Parietal lobe (tissue), 2 donors: ENCODE measurements around the gene ISG15.

DNA sequence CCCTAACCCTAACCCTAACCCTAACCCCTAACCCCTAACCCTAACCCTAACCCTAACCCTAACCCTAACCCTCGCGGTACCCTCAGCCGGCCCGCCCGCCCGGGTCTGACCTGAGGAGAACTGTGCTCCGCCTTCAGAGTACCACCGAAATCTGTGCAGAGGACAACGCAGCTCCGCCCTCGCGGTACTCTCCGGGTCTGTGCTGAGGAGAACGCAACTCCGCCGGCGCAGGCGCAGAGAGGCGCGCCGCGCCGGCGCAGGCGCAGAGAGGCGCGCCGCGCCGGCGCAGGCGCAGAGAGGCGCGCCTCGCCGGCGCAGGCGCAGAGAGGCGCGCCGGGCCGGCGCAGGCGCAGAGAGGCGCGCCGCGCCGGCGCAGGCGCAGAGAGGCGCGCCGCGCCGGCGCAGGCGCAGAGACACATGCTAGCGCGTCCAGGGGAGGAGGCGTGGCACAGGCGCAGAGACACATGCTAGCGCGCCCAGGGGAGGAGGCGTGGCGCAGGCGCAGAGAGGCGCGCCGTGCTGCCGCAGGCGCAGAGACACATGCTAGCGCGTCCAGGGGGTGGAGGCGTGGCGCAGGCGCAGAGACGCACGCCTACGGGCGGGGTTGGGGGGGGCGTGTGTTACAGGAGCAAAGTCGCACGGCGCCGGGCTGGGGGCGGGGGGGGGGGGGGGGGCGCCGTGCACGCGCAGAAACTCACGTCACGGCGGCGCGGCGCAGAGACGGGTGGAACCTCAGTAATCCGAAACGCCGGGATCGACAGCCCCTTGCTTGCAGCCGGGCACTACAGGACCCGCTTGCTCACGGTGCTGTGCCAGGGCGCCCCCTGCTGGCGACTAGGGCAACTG, 115.9 kb downstream of the OR4F5 start:
- RAMPAGE, long total RNA, result start-site peak on the minus strand centred at position 381 of the sequence, 396 bp wide, 80 and 23 reads in 2 replicates

- RAMPAGE, long total RNA, result no peak
Observed at GRCh38 chr1:184834-185573, 119.8 kb downstream of the OR4F5 start.

GRCh38 chr1:605367-605727, 81.1 kb downstream of the OR4F16 start:
- RAMPAGE, long total RNA, result no peak

DNA sequence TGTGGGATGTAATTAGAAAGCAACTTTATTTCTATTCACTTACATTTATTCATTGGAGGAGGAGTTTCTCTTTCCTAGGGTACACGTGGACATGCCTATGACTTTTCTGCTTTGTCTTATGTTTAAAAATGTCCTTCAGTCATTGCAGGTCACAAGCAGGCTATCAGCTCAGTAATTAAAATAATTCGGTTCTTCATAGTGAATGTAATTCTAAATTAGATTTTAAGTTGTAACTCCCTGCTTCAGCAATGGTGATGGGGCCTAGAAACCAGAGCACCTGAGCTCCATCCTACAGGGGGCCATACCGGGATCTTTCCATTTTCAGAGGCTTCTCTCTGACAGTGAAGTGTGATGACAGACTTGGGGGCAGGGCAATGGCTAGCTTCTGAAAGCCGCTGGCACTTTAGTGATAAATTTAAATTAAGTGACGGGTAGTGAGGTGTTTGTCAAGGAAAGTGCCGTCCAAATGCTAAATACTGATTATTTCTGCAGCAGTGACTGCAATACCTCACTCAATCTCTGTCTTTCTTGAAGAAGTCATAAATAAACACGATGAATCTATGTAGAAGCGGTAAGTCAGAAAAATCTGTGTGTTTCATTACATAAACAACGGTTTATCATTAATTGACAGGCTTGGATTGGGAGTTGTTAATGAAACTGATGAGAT, 92.5 kb upstream of the SAMD11 start:
- RAMPAGE, long total RNA, result no peak

- RAMPAGE, long total RNA, result no peak
Observed at GRCh38 chr1:869751-870185, 54.0 kb upstream of the SAMD11 start.

- RAMPAGE, long total RNA, result no peak
Observed at GRCh38 chr1:941489-942427, 17.3 kb downstream of the NOC2L start.

DNA sequence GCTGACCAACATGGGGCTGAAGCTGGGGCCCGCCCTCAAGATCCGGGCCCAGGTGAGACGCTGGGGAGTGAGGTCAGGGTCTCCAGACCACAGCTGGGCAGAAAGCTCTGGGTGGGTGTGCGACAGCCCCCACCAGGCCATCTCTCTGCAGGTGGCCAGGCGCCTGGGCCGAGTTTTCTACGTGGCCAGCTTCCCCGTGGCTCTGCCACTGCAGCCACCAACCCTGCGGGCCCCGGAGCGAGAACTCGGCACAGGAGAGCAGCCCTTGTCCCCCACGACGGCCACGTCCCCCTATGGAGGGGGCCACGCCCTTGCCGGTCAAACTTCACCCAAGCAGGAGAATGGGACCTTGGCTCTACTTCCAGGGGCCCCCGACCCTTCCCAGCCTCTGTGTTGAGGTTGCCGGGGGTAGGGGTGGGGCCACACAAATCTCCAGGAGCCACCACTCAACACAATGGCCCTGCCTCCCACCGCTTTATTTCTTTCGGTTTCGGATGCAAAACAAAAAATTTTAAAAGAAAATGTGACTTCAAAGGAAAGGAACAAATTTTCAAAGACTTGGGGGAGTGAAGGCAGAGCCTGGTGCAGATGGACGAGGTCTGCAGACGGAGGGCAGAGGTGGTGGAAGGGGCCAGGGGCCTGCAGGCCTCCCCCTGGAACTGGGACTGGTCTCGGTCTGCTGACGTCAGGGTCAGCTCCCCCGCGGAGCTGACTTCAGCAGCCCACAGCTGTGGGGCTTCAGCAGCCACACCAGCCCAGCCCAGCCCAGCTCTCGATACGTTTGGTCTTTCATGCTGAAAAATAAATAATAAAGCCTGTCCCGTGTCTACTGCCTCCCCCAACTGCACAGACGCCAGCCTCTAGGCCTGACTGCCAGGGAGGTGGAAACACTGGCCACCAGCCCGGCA, 15.0 kb downstream of the NOC2L start:
- RAMPAGE, long total RNA, result no peak

DNA sequence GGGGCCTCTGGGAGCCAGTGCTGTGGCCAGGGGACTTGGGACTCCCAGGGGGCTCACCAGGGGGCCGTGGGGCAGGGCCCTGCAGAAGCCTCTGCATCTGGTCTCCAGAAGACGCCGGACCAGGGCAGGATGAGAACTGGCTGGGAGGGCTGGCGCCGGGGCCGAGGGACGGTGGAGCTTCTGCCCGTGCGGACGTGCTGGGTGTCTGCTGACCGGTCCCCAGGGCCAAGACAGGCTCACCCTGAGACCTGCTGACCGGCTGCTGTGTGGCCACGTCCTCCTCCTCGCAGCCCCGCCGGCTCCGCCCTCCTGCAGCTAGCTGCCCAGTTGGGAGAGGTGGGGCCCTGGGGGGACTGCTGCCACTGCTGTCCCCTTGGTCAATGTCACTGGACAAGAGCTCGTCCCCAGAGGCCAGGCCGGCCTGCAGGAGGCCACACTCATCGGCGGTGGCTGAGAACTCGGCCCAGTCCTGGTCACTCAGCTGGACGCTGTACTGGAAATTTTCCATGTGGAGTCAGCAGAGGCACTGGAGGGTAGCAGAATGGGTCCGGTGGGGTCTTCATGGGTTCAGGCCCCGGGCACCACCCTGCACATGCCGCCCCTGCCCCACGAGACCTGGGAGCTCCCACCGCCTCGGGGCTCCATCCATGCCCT, 1.2 kb downstream of the PERM1 start:
- RAMPAGE, long total RNA, result no peak

- RAMPAGE, long total RNA, result no peak
Observed at GRCh38 chr1:1004960-1005793, 5.3 kb upstream of the HES4 start.

DNA sequence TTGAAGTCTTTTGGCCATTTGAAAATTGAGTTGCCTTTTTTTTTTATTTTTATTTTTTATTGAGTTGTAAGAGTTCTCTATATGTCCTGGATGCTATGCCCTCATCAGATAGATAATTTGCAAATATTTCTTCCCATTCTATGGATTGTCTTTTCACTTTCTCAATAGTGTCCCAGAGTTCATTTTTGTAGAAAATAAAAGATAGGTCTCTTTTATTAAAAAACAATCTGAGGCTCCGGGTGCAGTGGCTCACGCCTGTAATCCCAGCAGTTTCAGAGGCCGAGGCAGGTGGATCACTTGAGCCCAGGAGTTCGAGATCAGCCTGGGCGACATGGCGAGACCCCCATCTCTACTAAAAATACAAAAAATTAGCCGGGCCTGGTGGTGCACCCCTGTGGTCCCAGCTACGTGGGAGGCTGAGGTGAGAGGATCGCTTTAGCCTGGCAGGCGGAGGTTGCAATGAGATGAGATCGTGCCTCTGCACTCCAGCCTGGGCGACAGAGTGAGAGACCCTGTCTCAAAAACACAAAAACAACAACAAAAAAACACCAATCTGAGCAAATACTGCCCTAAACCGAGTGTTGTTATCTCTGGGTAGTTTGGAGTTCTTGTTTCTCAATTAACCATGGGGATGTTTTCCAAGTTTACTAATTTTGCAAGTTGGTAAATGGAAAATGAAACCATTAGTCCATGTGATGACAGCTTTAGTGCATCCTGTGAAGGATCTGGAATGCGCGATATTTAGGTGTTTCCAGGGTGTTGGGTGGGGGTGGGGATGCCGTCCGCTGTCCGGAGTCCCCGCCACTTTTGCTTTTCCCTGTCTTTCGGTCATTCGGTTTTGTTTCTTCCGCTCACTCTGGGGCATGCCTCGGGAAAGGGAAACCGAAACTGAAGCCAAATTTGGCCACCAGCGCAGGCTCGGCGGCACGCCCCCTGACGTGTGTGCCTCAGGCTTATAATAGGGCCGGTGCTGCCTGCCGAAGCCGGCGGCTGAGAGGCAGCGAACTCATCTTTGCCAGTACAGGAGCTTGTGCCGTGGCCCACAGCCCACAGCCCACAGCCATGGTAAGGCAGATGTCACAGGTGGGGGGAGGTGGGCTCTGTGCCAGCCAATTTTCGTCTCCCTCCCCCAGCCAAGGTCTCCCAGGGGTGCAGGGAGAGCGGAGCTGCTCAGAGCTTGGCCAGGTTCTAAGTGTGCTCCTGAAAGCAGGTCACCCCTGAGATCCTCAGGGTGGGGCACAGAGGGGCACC, at the start of gene ISG15:
Gene ISG15, plus strand, starts transcription at position 986 of the 1,251 bp plus-strand sequence.
- RAMPAGE, long total RNA, result no peak

DNA sequence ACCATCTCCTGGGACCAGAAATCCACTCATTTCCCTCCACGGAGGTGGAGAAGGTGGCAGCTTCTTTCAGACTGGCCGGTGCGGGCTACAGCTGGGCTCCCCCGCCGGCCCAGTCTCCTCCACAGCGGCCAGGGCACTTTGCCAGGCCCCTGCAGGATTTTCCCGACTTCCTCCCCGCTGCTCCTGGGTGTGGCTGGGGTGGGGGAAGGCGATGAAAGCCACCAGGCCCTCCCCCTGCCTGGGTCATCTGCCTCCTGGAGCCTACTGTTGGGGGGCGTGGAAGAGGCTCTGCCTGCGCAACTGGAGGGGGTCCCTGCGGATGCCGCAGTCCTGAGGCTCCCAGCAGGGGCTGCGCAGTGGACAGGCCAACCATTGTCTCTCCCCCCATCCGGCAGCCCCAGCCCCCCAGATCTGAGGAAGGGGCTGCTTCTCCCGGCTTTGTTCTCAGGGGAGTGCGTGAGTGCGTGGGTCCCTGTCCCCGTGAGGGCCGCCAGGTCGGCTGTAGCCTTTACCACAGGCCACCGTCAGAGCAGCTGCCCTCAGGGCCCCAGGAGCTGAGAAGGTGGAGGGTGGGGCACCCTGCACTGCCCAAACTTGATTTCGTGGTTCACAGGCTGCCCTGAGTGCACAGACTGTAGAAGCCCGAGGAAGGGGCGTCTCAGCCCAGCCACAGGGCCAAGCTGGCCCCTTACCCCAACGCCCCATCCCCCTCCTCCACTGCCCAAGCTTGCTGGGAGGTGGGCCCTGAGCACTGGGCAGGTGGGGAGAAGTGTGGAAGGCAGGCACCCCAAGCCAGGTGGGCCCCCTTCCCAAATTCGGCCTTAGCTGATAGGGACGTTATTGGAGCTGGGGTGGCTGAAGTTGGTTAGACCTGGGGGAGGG, 1.4 kb downstream of the AGRN start:
- RAMPAGE, long total RNA, result no peak

DNA sequence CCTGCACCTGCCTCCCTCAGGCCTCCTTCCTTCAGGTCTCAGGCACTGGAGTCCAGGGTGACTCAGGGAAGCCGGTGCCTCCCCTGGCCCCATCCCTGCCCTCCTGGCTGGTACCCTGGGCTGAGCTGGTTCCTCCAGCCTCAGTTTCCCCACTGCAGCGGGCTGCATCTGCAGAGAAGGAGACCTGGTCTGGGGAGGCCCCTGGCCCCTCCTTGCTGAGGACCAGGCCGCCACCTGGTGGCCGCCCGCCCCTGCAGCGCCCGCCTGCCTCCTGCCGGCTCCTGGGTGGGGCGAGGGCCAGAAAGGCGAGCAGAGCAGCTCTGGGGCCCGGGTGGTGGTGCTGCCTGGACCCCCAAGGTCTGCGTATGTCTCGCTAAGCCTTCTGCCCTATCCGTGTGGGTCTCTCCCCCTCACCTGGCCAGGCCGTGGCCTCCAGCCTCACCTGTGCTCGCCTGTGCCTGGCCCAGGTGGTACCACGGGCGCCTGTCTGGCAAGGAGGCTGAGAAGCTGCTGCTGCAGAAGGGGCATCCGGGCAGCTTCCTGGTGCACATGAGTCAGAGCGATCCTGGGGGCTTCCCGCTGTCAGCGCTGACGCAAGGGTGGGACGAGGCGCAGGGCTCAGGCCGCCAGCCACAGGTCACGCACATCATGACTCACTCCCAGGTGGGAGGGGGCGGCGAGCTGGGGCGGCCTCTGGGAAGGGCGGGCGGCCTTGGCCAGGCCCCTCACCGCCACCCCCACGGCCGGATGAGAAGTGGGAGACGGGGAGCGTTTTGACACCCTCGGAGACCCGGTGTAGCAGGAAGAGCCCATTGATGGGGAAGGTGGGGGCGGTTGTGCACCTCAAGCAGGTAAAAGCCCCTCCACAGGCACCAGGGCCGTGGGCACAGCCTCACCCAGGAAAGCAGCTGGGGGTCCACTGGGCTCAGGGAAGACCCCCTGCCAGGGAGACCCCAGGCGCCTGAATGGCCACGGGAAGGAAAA, 10.1 kb downstream of the RNF223 start:
- RAMPAGE, long total RNA, result no peak

DNA sequence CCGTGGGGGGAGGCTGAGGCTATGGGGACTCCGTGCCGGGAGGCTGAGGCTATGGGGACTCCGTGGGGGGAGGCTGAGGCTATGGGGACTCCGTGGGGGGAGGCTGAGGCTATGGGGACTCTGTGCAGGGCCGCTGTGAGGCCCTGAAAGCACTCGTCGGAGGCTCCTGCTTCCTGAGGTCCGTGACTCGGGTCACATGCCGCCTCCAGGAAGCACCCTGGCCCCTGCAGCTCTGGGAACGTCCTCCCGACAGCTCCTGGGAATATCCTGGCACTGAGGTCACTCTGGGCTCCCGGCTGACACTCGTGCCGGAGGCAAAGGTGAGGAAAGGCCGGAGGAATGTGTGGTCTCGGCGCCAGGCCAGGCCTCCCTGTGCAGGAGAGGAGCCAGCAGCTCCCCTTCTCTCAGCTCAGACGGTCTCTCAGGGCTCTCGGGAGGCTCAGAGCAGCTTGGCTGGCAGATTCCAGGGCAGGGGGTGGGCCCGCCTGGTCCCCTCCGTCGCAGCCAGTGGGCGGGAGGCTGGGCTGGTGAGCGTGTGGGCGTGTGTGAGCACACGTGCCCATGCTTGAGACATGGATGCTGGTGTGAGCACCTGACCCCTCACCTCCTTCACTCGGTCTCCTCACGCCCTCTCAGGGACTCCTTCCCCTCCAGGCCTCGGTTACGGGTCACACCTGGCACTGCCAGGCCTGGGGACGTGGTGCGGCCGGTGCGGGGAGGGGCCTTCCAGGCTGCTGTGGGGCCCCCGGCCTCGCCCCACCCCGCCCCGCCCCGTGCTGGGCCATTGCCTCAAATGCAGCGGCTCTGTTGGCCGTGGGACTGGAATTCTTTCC, 5.4 kb upstream of the RNF223 start:
- RAMPAGE, long total RNA, result no peak

GRCh38 chr1:1157831-1158716, 15.6 kb upstream of the TTLL10 start:
- RAMPAGE, long total RNA, result no peak

GRCh38 chr1:1202940-1203344, 3.5 kb downstream of the TNFRSF18 start:
- RAMPAGE, long total RNA, result no peak

DNA sequence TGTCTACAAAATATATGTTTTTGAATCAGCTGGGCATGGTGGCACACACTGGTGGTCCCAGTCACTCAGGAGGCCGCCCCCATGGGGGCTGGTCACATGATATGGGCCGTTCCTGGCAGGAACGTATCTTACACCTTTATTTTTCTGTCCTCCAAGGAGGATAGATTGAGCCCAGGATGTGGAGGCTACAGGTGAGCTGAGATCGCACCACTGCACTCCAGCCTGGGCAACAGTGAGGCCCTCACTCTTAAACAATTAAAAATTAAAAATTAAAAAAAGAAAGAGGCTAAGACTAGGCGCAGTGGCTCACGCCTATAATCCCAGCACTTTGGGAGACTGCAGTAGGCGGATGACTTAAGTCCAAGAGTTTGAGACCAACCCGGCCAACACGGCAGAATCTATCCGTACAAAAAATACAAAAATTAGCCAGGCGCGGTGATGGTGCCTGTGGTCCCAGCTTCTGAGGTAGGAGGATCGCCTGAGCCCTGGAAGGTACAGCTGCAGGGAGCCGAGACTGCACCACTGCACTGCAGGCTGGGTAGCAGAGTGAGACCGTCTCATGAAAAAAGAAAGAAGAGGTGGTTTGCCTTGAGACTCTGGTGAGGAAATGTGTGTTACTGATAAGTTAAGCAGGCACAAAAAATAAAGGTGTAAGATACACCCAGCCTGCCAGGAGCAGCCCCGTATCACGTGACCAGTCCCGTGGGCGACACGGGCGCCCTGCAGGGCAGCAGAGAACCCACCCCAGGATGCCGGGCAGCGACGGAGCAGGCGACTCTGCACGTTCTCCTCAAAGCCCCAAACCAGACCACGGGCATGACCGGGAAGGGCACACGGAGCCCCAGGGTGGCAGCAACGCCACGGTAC, 7.7 kb upstream of the TNFRSF4 start:
- RAMPAGE, long total RNA, result no peak

GRCh38 chr1:1234462-1235248, 2.6 kb downstream of the B3GALT6 start:
- RAMPAGE, long total RNA, result no peak

DNA sequence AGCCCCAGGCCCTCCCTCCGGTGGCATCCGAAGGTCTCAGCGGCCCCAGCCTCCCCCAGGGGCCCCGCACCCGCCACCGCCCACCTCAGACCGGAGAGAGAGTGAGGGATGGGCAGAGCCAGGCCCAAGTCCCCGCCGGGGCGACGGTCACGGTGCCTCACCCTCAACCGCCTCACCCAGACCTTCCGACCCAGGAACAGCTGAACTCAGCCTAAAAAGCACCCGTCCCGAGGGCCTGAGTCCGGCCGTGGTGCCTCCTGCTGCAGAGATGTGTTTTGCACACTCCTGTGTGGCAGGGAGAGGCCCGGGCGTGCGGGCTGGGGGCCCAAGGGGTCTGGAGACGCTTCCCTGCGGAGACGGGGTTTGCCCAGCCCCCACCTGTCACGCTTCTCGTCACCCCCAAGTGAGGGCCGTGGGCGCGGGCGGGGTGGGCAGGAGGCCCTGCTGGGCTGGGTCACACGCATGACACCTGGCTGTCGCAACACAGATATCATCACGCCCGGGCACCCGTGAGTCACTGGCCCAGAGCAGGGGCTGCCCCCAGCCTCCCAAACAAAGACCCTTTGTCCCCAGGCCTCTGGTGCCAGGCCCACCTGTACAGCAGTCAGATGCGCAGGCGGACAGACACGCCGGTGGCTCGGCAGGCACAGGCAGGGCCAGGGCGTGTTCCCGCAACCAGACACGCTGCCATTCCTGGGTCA, 5.8 kb downstream of the B3GALT6 start:
- RAMPAGE, long total RNA, result no peak

- RAMPAGE, long total RNA, result no peak
Observed at GRCh38 chr1:1273597-1273728, 191 bp downstream of the UBE2J2 start.

- RAMPAGE, long total RNA, result no peak
Observed at GRCh38 chr1:1302848-1303605, 4.7 kb downstream of the ACAP3 start.